ENCODE results near the genes TRIM77, TRIM64B, UBTFL1 and ANKRD49.

DNA sequence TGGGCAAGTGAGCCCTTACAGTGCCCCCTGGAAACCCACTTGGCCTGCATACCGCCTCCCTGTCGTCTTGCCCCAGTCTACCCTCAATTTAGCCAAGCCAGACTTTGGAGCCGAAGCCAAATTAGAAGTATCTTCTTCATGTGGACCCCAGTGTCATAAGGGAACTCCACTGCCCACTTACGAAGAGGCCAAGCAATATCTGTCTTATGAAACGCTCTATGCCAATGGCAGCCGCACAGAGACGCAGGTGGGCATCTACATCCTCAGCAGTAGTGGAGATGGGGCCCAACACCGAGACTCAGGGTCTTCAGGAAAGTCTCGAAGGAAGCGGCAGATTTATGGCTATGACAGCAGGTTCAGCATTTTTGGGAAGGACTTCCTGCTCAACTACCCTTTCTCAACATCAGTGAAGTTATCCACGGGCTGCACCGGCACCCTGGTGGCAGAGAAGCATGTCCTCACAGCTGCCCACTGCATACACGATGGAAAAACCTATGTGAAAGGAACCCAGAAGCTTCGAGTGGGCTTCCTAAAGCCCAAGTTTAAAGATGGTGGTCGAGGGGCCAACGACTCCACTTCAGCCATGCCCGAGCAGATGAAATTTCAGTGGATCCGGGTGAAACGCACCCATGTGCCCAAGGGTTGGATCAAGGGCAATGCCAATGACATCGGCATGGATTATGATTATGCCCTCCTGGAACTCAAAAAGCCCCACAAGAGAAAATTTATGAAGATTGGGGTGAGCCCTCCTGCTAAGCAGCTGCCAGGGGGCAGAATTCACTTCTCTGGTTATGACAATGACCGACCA is 7.6 kb downstream of the PRSS23 start:
- RRBS, 2 experiments = no CpG with 5 or more reads among the region's 21 CpGs

- RRBS, 2 experiments = no CpG with 5 or more reads among the region's 6 CpGs
Observed at GRCh38 chr11:86919606-86920079, 35.6 kb downstream of the FZD4 start.

DNA sequence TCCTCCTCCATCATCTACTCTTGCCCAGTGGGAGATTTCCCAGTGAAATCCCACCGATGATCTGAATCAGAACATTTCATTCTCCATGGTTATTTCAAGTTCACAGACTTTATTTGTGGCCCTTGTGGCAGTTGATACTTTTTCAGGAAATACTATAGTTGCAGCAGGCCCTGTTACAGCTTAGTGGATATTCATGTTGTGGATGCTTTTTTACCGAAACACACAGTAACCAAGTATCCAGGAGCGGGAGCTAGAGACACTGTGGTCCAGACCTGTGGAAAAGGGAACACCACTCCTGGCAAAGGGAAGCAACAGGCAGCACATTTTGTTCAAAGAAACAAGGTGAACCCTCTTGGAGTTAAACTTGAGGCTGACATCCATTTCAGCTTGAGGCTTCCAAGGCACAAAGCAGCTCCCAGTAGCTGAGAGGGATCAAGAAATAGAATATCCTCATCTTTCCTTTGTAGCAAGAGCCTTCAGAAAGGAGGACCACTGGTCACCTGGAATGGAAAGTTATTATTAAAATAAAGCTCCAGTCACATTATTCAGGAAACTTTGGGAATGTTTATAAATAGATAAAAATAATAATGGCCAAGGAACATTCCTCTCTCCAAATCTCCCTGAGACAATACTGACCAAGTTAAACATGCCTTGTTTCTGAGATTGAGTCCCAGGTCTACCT is 33.5 kb downstream of the FZD4 start:
- RRBS, 2 experiments = no CpG with 5 or more reads among the region's 3 CpGs

DNA sequence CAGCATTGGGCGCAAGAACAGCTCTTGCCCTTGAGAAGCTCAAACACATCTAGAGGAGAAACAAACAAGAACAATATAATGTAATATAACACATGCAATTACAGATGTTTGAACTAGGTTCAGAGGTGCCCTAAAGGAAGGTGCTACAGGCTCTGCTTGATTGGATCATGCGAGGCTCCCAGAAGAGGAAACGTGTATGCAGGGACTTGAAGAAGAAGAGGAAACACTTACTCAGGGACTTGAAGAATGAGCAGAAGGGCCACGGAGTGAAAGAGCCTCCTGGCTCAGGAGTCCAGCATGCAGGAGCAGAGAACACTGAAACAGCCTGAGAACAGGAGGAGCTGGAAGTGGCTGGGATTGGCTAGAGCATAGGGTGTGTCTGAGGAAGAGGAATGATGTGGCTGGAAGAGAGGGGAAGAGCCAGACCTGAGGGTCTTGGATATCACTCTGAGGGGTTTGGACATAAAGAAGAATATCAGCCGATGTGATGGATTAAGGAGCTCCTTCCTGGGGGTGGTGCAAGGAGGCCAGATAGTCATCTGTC is 17.0 kb downstream of the FZD4 start:
- RRBS, 2 experiments = no CpG with 5 or more reads among the region's 5 CpGs

- RRBS, 2 experiments = no CpG with 5 or more reads among the region's 7 CpGs
Observed at GRCh38 chr11:86941048-86941915, 13.9 kb downstream of the FZD4 start.

GRCh38 chr11:86945802-86946449 is 9.3 kb downstream of the FZD4 start:
- RRBS, 2 experiments = no CpG with 5 or more reads among the region's 4 CpGs

GRCh38 chr11:86956755-86957121 is 1.5 kb upstream of the FZD4 start:
- RRBS, 2 experiments = no CpG with 5 or more reads among the region's 2 CpGs

DNA sequence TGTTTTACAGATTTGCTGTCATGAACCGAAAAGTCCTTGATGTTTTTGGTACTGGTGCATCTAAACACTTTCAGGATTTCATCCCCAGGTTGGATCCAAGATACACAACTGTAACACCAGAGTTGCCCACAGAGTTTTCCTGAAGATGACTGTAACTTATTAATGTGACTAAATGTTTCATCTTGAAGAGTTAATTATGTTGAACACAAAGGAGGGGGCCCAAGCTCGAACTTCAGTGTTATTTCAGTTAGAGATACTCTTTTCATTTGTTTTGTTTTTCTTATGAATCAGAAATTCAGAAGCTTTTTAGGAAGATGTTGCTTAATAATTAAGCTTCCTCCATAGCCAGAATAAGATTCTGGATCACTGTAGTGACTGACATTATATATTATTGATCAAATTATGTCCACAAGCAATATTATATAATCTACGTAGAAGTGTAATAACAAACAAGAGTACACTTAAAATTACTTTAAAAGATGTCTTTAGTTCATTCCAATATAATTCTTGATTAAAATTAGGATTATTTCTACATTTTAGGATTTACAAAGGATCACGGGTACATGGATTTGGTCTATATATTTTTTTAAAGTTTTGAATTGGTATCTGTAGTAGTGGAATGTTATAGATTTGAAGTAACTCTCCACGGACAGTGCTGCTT is 283.6 kb downstream of the TMEM135 start:
- RRBS, 2 experiments = no CpG with 5 or more reads among the region's 5 CpGs

GRCh38 chr11:87359303-87359939 is 321.7 kb downstream of the TMEM135 start:
- RRBS, 2 experiments = no CpG with 5 or more reads among the region's 9 CpGs

GRCh38 chr11:88300995-88301764 is 36.4 kb downstream of the CTSC start:
- RRBS, 2 experiments = no CpG with 5 or more reads among the region's 7 CpGs

DNA sequence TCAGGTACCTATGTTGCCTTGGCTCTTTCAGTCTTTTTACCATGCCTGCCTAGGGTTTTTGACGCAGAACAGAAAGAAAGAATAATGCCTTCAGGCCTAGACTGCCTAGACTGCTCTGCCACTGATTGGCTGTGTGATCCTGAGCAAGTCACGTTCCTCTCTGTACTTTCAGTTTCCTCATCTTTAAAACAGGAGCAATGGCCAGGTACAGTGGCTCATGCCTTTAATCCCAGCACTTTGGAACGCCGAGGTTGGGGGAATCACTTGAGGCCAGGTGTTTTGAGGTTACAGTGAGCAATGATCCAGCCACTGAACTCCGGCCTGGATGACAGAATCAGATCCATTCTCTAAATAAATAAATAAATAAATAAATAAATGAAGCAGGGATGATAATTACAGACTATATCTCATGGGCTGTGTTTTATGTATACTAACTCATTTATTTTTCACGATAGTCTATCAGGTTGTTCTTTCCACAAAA is 21.4 kb downstream of the CTSC start:
- RRBS, 2 experiments = no CpG with 5 or more reads among the region's 6 CpGs

DNA sequence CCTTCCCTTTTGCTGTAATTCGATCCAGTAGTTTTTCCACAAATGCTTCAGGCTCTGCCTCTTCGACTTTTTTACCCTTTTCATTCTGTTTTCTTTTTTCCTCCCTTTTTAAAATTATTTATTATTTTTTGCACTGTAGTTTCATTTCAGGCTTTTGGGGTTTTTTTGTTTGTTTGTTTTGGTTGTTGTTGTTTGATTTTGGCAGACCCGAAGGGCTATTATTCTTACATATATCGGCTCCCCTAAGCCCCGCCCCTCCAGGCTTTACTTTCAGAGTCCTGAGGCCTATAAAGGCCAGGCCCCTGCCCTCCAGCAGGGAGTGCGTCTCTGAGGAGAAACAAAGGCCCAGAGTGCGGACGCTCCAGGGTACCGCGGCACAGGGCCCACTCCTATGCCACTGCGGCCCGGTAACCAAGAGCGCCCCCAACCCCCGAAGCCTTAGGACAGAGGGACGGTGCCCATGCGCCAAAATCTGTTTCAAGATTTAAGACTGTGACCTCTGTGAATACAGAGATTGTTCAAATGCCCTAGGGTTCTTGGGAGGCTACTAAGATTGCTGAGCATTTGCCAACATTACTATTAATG is 116.6 kb downstream of the TYR start:
- RRBS, 2 experiments = no CpG with 5 or more reads among the region's 16 CpGs

GRCh38 chr11:89495709-89496555 is 4.8 kb upstream of the NOX4 start:
- RRBS, 2 experiments = no CpG with 5 or more reads among the region's 3 CpGs

GRCh38 chr11:89710022-89710386 is at the start of gene TRIM77:
Gene TRIM77 (plus strand): TSS chr11:89710299.
- RRBS, 2 experiments = no CpG with 5 or more reads among the region's 2 CpGs

DNA sequence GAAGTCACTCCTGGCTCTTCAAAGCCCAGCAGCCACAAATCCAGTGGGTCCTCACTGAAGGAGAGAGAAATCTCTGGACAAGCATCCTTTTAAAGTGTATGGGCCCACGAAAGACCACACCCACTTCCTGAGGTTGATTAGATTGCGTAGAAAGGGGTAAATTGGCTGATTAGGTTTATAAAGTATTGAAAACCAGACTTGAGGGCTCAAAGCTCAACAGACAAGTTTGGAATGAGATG is at the start of gene TRIM64B:
Gene TRIM64B, minus strand, starts transcription at position 65 of the 239 bp plus-strand sequence.
- RRBS, 2 experiments = no CpG with 5 or more reads among the region's 2 CpGs

DNA sequence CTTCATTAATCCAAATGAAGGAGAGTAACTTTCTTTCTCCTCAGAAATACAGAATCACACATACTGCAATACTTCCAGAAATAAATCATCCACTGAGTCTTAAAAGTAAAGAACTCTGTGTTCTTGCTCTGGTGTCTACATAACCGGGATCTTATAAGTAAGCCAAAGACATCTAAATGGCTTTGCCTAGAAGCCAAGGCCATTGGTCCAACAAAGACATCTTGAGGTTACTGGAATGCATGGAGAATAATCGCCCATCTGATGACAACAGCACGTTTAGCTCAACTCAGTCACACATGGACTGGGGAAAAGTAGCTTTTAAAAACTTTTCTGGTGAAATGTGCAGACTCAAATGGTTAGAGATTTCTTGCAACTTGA is at the start of gene UBTFL1:
Gene UBTFL1, plus strand, starts transcription at position 177 of the 378 bp plus-strand sequence.
- RRBS, 2 experiments = no CpG with 5 or more reads among the region's 3 CpGs

- RRBS, 2 experiments = no CpG with 5 or more reads among the region's 3 CpGs
Observed at GRCh38 chr11:90202179-90203018, 20.4 kb downstream of the CHORDC1 start.

- RRBS, 2 experiments = no CpG with 5 or more reads among the region's 20 CpGs
Observed at GRCh38 chr11:93420773-93421247, 90.3 kb downstream of the DEUP1 start.

DNA sequence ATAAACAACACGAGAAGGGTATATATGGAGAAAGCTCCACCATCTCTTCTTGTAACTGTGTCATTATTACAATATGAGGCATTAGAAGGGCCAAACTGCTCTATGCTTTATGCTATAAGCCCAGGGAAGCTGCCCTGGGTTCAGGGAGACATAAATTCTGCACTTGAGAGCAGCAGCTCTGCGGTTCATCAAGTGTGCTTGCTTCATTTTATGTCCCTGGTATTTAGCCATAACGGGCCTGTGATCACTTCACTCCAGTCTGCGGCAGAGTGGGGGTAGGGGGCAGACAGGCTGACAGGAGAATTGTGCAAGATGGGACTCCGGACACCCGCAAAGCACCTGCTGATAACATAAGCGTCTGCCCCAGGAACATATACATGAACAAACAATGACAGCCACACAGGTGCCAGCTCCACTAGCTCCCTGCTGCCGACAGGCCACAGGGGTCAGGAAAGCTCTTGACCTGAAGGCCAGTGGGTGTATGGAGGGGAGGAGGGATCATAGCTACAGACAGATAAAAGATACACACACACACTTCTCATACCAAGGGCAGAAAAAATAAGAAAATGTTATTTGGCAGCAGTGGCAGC is 56.1 kb downstream of the SMCO4 start:
- RRBS, 2 experiments = no CpG with 5 or more reads among the region's 8 CpGs

GRCh38 chr11:94493339-94494554 is at the start of gene ANKRD49:
Gene ANKRD49 (plus strand): TSS chr11:94493984.
- RRBS, 2 experiments = 1 to 3% methylated on average over 4 of the region's 71 CpGs